Heart right ventricle (tissue), 2 donors: Measurements from ENCODE around the genes GSTT4 and SUSD2.

- PRO-cap, 2 experiments = no peak in any of the 2 experiments
Observed at GRCh38 chr22:22692784-22693168, 48.4 kb downstream of the GGTLC2 start.

- PRO-cap, 2 experiments = no peak in any of the 2 experiments
Observed at GRCh38 chr22:22818584-22819257, 68.9 kb upstream of the IGLL5 start.

GRCh38 chr22:22880388-22880834 lies 7.2 kb upstream of the IGLL5 start:
- PRO-cap, 2 experiments = no peak in any of the 2 experiments

DNA sequence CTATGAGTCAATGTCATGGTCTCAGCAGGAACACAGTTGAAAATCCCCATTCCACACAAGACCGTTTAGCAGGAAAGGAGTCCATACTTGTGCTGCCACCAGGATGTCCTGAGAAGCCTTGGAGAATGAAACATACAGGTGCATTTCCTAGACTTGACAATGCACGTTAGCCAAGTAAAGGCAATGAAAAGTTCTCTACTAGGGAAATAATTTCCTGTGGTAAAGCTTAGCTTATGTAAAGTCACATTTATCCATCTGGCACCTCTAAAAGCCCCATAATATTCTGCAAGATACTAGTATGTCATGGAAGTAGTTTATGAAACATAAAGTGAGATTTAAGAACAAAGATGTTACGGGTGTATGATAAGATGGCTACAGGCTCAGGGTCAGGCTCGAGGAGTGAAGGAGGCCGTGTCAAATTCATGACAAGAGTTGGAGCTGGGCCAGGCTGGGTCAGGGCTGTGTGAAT lies 14.5 kb downstream of the IGLL5 start:
- PRO-cap, 2 experiments = no peak in any of the 2 experiments

DNA sequence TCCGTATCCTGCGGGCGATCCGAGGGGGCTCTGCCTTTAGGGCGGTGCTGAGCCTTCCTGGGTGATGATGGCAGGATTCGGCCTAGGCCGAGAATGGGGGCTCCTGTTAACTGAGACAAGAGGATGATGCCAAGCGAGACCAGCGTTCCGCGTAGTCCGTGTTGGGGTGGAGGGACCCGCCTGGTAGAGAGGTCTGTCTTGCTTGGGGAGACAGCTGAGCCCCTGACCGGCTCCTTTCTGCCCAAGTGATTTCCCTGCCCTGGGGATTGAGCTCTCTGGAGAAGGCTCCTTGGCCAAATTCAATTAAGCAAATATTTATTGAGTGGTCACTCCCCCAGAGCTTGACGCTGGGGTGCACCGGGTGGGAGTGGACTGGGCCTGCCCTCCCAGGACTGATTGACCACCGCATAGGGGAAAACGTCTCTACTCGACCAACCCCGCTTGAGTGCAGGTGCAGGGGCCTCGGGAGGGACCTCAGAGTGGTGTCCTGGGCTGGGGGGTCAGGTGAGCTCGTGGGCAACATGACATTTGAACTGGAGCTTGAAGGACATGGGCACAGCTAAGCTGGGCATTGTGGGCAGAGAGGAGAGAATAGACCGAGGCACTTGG lies 1.0 kb downstream of the GNAZ start:
- PRO-cap, 2 experiments = no peak in any of the 2 experiments

DNA sequence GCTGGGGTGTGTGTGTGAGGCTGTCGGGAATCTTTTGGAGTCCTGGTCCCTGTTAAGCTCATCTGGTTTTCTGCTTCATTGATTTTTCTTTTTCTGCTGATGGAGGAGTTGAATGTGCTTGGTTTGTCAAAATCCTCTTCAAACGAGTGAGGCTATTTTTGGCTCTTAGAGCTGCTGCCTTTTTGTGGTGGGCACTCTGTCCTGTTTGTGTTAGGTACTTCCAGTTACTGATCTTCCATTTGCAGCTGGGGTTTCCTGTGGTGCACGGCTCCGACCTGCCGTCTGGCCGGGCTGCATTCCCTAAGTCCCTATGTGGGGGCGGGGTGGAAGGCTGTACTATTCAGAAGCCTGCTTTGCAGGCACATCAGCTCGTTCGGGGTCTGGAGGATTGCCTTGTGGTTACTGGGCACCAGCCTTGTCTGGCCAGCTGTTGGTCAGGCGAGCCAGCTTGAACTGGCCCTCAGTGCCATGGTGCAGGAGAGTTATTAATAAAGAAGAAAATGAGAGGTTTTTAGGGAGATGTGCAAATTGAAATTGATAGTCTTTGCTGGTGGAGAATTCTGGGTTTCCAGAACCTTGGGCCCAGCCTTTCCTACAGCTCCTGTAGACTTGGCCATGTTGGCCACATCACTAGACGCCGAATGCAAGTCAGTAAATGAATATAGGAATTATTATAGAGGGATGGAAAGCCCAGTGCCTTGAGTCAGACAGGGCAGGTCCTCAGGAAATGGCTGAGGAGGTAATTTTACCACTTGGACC lies 3.1 kb downstream of the BCR start:
- PRO-cap, 2 experiments = peak in 1 of 2 experiments; most common plus-strand start position 362 of the sequence (in 1); most common minus-strand start position 277 of the sequence (in 1)

GRCh38 chr22:23212442-23213037 lies 32.2 kb downstream of the BCR start:
- PRO-cap, 2 experiments = no peak in any of the 2 experiments

GRCh38 chr22:23237385-23237783 lies 57.1 kb downstream of the BCR start:
- PRO-cap, 2 experiments = no peak in any of the 2 experiments

- PRO-cap, 2 experiments = no peak in any of the 2 experiments
Observed at GRCh38 chr22:23241944-23242728, 61.8 kb downstream of the BCR start.

DNA sequence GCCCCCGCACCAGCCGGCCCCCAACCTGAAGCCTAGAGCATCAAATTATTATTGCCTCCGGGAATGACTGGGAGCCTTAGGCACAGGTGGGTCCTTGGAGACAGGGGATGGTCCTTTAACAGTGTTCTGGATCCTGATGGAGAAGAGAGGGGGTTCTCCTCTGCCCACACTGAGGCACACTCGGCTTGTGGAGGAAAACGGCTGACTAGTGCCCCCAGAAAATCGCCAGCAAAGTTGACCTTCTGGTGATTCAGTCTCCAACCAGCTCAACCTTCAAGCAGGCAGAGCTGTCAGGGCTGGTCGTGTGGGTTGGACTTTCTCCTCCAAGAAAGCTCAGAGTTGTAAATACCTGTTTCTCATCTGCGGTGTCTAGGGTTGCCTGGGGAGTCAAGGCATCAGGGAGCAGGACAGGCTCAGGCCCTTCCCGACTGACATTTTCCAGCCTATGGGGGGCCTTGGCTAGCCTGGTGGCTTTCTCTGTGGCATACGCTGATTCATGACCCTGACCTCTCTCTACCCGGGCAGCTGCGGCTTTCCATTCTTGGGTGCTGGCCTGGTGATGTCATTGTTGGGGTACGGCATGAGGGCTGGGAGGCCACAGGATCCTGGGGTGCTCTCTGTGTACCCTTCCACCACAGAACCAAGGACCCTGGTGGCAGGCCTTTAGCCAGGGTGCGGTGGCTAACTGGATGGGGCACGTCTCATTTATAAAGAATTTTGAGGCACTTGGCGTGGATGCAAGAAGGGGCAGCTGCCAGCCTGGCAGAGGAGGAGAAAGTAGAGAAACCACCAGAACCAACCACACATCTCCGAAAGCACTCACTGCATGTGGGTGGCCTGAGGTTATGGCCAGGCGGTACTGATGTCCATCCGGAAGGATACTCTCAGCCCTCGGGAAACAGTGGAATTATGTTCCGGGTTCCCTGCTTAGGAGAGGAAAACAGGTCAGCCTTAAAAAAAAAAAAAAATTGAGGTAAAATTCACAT lies 64.8 kb downstream of the BCR start:
- PRO-cap, 2 experiments = no peak in any of the 2 experiments

GRCh38 chr22:23289055-23289754 lies 108.9 kb downstream of the BCR start:
- PRO-cap, 2 experiments = no peak in any of the 2 experiments

DNA sequence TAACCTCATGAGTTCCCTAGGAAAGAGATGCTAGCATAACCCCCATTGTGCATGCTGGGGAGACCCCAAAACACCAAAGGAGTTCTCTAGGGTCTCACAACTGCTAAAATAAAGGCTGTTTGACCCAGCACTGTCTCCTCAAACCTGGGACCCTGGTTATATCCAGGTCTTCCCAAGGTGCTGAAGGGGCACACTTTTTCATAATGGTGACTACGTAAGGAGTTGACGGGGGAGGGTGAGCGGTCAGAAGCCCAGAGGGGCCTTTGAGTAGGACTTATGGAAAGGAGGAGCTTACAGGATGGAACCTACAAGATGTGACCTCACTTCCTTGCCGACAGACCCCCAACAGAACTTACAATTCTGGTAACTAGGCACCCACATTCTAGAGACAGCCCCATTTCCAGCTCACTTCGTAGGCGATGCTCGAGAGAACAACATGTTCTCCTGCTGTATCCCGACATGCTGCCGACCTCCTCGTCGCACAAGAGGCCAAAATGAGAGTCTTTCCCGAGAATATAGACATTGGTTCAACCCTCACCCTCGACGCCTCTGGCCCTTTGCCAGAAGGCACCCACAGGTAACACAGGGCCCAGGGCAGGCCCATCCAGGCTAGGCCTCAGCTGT lies 3.0 kb upstream of the RGL4 start:
- PRO-cap, 2 experiments = no peak in any of the 2 experiments

DNA sequence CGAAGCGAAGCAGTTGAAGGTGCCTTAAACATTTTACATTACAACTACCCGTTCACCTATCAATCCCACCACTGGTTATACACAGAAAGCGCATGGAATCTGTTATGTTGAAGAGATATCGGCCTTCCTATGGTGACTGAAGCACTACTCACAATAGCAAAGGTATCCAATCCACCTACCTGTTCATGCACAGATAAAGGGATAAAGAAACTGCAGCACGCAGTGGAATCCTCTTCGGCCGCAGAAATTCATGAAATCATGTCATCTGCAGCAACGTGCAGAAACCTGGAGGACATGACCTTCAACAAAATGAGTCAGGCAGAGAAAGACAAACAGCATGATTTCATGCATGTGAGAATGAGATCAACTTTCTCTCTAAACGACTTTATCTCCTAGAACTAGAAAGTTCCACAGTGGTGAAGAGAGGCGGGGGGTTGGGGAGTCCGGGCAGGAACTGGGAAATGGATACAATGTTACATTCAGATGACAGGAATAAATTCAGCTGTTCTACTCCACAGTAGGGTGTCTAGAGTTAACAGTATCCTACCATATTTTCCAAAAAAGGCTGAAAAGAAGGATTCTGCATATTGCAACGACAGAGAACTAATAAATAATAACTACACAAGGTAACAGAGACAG lies 9.9 kb downstream of the RGL4 start:
- PRO-cap, 2 experiments = no peak in any of the 2 experiments

GRCh38 chr22:23850239-23850586 lies 7.5 kb upstream of the SLC2A11 start:
- PRO-cap, 2 experiments = no peak in any of the 2 experiments

GRCh38 chr22:23856673-23857559 lies 759 bp upstream of the SLC2A11 start:
- PRO-cap, 2 experiments = peak in 1 of 2 experiments; most common plus-strand start chr22:23857152 (in 1); most common minus-strand start chr22:23857065 (in 1)

- PRO-cap, 2 experiments = no peak in any of the 2 experiments
Observed at GRCh38 chr22:23893568-23893846, 676 bp upstream of the MIF start.

- PRO-cap, 2 experiments = no peak in any of the 2 experiments
Observed at GRCh38 chr22:24005091-24005803, at the start of gene GSTT4. GSTT4 (minus strand) TSS chr22:24005453.

DNA sequence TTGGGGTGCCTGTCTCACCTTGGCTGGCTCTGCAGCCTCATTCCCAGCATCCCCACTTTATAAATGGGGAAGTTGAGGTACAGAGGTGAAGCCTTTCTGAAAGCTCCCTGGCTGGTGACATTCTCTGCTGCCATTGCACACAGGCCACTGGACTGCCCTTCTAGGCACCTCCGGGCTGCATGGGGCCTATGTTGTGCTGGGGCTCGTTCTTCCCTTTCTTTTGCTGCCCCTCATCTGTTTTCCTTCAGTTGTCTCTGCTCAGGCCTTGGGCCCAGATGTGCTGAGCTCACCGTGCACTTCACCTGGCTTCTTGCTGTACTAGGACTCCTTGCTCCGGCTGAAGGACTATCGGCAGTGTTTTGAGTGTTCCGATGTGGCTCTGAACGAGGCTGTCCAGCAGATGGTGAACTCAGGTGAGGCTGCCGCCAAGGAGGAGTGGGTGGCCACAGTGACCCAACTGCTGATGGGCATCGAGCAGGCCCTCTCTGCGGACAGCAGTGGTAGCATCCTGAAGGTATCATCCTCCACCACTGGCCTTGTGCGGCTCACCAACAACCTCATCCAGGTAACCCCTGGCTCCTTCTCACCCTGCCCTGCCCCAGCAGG lies 59.5 kb downstream of the CABIN1 start:
- PRO-cap, 2 experiments = no peak in any of the 2 experiments

DNA sequence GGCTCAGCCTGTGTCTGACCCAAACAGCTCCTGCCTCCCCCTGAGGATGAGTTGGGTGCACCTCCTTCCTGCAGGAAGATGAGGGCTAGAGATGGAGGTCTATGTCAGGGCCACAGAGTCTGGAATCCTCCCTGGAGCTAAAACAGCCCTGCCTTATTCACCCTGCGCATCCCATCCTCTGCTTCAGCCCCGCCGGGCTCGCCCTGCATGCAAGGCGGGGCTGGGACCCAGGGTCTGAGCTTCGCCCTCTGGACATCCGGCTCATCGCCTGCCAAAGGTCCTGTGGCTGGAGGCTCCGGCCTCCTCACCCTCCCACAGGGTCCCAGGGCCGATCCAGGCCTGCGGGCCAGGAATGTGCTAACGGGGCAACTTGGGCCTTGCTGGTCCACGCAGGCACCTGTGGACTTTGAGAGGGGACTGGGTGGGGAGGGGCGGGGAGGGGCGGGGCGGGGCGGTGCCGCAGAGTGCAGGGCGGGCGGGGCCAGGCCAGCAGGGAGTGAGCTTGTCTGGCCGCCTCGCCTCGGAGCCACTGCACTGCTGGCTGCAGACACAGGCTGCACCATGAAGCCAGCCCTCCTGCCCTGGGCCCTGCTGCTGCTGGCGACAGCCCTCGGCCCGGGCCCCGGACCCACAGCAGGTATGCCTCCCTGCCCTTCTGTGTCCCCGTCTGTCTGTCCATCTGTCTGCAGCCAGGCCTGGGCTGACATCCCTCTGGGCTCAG lies at the start of gene SUSD2:
SUSD2 (plus strand) TSS at position 529 of the 721 bp plus-strand sequence.
- PRO-cap, 2 experiments = peak in 1 of 2 experiments; most common plus-strand start position 529 of the sequence (in 1); most common minus-strand start position 408 of the sequence (in 1)

GRCh38 chr22:24243435-24244136 lies 1.3 kb downstream of the GGT5 start:
- PRO-cap, 2 experiments = no peak in any of the 2 experiments